HT1080 (cell line): ENCODE measurements around a stretch of chr12.

DNA sequence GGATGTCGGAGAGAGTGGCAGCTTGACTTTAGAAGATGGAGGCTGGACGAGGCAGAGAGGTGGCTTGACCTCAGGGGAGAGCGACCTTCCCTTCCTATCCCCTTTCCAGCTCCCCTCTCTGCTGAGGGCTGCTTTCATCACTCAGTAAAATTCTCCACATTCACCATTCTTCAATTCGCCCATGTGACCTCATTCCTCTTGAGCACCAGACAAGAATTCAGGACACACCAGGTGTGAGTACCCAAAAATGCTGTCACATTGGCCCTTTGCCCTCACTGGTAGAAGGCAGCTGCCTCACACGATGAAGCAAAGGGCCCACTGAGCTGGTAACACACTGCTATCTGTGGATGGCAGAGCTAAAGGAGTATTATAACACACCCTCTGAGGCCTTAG is 59.8 kb downstream of the SSH1 start:
RAMPAGE:
- cytosol, long total RNA = no peak
- long total RNA = no peak
- nucleus, long total RNA = no peak

DNA sequence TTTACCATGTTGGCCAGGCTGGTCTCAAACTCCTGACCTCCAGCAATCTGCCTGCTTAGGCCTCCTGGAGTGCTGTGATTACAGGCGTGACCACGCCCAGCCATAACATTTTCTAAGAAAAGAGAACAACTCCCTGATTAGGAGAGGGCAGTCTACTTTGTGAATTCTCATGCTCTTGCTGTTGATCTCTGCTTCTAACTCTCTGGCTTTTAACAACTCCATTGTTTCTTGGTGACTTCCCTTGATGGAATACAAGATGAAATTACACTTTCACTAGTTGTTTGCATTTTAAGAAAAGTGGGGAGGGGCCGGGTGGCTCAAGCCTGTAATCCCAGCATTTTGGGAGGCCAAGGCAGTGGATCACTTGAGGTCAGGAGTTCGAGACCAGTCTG is 33.5 kb downstream of the SSH1 start:
RAMPAGE:
- cytosol, long total RNA = no peak
- long total RNA = no peak
- nucleus, long total RNA = no peak

GRCh38 chr12:108825390-108825984 is 31.9 kb downstream of the SSH1 start:
RAMPAGE:
- cytosol, long total RNA = no peak
- long total RNA = no peak
- nucleus, long total RNA = no peak

RAMPAGE:
- cytosol, long total RNA = no peak
- long total RNA = no peak
- nucleus, long total RNA = no peak
Measured at GRCh38 chr12:108831393-108832006, 25.9 kb downstream of the SSH1 start.

RAMPAGE:
- cytosol, long total RNA = no peak
- long total RNA = no peak
- nucleus, long total RNA = no peak
Measured at GRCh38 chr12:108838027-108838836, 19.2 kb downstream of the SSH1 start.

GRCh38 chr12:108840684-108840979 is 16.8 kb downstream of the SSH1 start:
RAMPAGE:
- cytosol, long total RNA = no peak
- long total RNA = no peak
- nucleus, long total RNA = no peak

GRCh38 chr12:108845913-108846888 is 11.2 kb downstream of the SSH1 start:
RAMPAGE:
- cytosol, long total RNA = no peak
- long total RNA = no peak
- nucleus, long total RNA = no peak

GRCh38 chr12:108855465-108856205 is 1.7 kb downstream of the SSH1 start:
RAMPAGE:
- cytosol, long total RNA = no peak
- long total RNA = no peak
- nucleus, long total RNA = no peak

RAMPAGE:
- cytosol, long total RNA = no peak
- long total RNA = no peak
- nucleus, long total RNA = no peak
Measured at GRCh38 chr12:108951032-108951540, 69.8 kb downstream of the SVOP start.

GRCh38 chr12:109069210-109069442 is 16.8 kb downstream of the USP30 start:
RAMPAGE:
- cytosol, long total RNA = no peak
- long total RNA = no peak
- nucleus, long total RNA = no peak

RAMPAGE:
- cytosol, long total RNA = no peak
- long total RNA = no peak
- nucleus, long total RNA = no peak
Measured at GRCh38 chr12:109098823-109099073, 1.4 kb downstream of the UNG start.

RAMPAGE:
- cytosol, long total RNA = no peak
- long total RNA = no peak
- nucleus, long total RNA = no peak
Measured at GRCh38 chr12:109136909-109137478, 20.6 kb downstream of the ACACB start.

RAMPAGE:
- cytosol, long total RNA = no peak
- long total RNA = no peak
- nucleus, long total RNA = no peak
Measured at GRCh38 chr12:109196863-109197929, 80.8 kb downstream of the ACACB start.

DNA sequence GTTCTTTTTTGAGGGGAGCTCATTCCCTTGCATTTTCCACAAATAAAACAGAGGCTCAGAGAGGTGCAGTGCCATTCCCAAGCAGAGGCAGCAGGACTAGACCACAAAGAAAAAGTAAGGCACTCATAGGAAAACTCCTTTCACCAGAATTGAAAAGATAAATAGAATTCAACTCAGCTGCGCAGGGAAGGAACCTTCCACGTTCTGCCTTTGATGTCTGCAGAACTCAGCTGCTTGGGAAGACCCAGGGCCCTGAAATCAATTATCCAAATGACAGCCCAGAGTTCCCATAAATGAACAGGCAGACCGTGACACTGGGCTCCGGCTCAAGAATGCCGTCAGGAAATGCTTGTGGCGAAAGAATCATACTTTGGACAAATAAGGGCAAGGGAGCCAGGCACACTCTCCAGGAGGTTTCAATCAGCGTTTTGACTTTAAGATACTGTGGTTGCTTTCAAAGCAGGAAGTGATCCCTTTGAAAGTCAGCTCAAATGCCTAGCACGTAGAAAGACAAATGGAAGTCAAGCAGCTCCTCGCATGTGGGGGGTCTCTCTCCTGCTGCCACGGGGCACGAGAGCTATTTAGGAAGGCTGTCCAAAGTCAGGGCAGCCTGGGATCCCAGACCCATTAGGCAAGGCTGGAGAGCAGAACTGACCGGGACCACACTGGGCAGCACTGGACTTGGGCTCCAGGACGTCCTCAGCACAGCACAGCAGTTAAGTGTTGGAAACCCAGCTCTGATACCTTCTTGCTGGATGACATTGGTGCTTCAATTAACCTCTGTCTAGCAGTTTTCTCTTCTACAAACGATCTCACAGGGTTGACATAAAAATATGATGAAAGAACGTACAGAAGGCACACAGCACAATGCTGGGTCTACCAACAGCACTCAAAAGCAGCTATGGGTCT is 13.9 kb downstream of the KCTD10 start:
RAMPAGE:
- cytosol, long total RNA = no peak
- long total RNA = no peak
- nucleus, long total RNA = no peak

RAMPAGE:
- cytosol, long total RNA = no peak
- long total RNA = no peak
- nucleus, long total RNA = no peak
Measured at GRCh38 chr12:109516610-109517025, 39.2 kb downstream of the UBE3B start.

RAMPAGE:
- cytosol, long total RNA = no peak
- long total RNA = no peak
- nucleus, long total RNA = no peak
Measured at GRCh38 chr12:109520822-109521799, 43.7 kb downstream of the UBE3B start.

DNA sequence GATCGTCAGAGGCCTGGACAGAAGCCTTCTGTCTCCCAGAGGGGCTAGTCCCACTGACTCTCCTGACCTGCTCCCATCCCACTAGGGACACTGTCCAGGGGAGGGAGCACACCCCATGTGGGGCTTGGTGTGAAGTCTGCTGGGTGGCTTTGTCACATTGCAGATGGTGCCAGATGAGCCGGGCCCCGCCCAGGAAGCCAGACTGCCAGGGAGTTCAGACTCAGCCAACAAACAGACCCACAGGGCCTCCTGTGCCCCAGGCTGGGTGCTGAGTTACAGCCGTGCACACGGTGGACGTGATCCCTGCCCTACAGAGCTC is 28.3 kb downstream of the MMAB start:
RAMPAGE:
- cytosol, long total RNA = no peak
- long total RNA = no peak
- nucleus, long total RNA = no peak

GRCh38 chr12:109892635-109893231 is 7.3 kb upstream of the TCHP start:
RAMPAGE:
- cytosol, long total RNA = no peak
- long total RNA = no peak
- nucleus, long total RNA = no peak

DNA sequence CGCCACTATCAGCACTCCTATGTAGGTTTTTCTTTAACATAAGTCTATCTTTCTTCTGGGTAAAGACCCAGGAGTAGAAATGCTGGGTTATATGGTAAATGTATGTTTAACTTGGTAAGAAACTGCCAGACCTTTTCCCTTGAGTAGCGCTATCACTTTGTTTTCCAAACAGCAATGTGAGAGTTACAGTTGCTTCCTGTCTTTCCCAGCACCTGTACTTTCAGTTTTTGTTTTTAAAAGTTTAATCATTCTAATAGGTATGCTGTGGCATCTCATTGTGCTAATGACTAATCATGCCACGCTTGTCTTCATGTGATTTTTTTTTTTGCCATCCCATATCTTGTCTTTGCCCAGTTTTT is 28.2 kb downstream of the GIT2 start:
RAMPAGE:
- cytosol, long total RNA = no peak
- long total RNA = no peak
- nucleus, long total RNA = no peak

DNA sequence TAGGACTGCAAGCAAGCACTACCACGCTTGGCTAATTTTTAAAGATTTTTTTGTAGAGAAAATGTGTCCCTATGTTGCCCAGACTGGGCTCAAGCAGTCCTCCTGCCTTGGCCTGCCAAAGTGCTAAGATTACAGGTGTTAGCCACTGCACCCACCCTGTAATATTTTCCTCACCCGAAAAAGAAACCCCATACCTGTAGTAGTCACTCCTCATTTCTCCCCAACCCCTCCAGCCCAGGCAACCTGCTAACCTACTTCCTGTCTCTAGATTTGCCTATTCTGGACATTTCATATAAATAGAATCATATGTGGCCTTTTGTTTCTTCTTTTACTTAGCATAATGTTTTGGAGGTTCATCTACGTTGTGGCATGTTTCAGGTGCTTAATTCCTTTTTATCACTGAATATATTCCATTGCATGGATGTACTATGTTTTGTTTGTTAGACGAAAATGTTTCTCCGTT is 6.1 kb downstream of the ANKRD13A start:
RAMPAGE:
- cytosol, long total RNA = no peak
- long total RNA = no peak
- nucleus, long total RNA = no peak